BE2C (cell line): ENCODE measurements around a stretch of chr22.

DNA sequence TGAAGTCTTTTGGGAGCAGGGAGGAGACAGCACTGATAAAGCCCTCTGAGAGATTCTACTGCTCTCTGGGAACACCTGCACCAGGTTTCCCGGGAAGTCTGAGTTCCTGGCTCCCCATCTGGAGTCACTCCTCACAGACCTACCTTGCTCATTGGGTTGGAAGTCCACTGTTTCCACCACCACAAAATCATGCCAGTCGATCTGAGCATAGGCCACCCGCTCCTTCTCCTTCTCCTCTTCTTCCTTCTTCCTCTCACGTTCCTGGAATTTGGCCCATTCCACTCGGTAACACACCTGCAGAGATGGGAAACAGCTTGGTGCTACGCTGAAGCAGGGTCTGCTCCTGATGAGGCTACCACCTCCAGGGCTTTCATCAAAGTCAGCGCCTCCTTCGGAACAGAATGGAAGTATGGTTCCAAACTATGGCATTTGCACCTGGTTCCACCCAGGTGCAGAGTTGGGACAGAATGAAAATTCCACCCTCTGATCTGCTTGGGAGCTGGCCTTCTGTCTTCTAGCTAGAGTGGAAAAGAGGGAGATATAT, 14.6 kb downstream of the SF3A1 start:
- RRBS = no CpG with 5 or more reads among the region's 8 CpGs

DNA sequence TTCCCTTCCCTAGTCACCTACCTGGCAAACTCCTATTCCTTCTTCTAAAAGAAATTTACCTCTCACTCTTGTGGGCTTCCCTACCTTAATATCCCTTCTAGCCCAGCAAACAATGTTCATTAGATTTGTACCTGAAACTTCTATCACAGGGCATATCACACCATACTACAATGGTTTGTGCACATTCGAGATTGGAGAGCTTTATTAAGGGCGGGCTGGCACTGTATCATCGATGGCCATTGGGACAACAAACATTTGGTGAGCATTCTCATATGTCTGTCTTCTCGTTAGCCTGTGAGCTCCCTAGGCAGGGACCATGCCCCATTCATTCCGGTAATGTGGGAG, 817 bp downstream of the SF3A1 start:
- RRBS = no CpG with 5 or more reads among the region's 5 CpGs

DNA sequence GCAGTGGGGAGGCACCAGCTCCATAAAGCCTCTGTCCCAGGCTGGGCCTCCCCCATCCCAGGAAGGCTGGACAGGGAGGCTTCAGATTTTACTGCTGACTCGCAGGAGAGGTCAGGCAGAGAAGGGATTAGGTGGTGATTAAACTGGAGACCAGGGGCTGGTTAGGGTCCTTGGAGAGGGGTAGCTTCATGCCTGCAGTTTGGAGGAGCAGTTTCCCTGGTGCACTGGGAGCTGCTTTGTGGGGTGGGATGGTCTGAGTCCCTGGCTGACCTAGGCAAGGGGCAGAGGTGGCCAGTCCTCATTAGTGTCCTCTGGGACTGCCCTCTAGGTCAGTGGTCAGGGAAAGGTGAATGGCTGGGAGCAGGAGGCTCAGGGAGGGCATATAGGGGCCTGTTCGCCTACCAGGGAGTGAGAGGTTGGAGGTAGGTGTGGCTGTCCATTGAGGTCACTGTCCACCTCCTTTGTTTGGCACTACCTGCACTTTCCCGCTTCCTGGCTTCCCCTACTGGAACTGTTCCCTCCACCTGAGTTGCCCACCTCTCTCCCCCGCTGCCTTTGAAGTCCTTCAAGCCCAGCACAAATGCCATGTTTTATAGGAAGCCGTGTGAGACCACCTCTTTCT, 1.4 kb downstream of the SEC14L2 start:
- RRBS = no CpG with 5 or more reads among the region's 5 CpGs

DNA sequence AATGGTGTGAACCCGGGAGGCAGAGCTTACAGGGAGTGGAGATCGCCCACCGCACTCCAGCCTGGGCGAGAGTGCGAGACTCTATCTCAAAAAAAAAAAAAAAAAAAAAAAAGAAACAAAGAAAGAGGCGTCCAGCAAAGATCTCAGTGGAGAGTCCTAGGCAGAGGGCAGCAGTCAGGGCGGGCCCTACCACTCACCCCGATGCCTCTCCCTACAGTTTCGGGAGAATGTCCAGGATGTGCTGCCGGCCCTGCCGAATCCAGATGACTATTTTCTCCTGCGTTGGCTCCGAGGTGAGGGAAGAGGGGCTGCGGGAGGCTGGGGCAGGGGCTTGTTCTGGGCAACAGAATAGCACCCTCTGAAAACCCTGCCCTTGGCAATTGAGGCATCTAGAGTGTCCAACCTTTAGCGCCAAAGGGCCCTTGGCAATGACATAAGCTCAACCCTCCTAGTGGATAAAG, 2.6 kb downstream of the SEC14L2 start:
- RRBS = no CpG with 5 or more reads among the region's 15 CpGs

GRCh38 chr22:30408978-30409517, 12.2 kb downstream of the SEC14L2 start:
- RRBS = no CpG with 5 or more reads among the region's 6 CpGs

- RRBS = 1% methylated on average over 10 of the region's 32 CpGs
Measured at GRCh38 chr22:30423529-30424000, 2.0 kb upstream of the MTFP1 start.

- RRBS = no CpG with 5 or more reads among the region's 17 CpGs
Measured at GRCh38 chr22:30424572-30425251, 856 bp upstream of the MTFP1 start.

- RRBS = 2% methylated on average over 2 of the region's 41 CpGs
Measured at GRCh38 chr22:30425966-30426845, 638 bp downstream of the MTFP1 start.

GRCh38 chr22:30444857-30445729, 19.5 kb downstream of the MTFP1 start:
- RRBS = no CpG with 5 or more reads among the region's 13 CpGs

- RRBS = no CpG with 5 or more reads among the region's 8 CpGs
Measured at GRCh38 chr22:30474943-30475621, 3.3 kb upstream of the SEC14L3 start.

DNA sequence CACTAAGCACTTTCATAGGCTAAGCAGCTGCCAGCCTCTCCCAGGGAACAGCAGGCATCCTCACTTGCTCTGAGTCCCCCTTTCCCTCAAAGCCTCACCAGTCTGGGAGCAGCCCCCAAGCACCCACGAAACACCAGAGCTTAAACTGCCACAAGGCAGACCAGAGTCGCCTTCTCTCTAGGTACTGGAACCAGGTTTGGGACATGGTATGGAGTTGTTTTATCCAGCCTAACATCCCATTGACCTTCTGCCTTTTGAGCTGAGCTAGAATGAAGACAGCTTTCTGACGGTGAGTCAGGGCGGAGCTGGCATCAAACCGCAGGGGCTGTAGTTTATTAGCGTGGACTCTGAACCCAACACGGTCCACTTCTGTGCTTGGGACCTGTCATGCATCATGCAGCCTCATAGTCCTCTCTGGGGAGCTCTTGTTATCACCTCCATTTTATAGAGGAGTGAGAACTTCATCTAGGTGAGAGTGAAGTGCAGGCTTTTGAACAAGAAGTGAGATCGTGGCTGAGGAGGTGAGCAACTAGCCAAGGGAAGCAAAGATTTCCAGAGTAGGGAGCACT, 8.4 kb downstream of the GAL3ST1 start:
- RRBS = no CpG with 5 or more reads among the region's 8 CpGs

- RRBS = no CpG with 5 or more reads among the region's 16 CpGs
Measured at GRCh38 chr22:30609911-30610811, 3.2 kb downstream of the TCN2 start.

DNA sequence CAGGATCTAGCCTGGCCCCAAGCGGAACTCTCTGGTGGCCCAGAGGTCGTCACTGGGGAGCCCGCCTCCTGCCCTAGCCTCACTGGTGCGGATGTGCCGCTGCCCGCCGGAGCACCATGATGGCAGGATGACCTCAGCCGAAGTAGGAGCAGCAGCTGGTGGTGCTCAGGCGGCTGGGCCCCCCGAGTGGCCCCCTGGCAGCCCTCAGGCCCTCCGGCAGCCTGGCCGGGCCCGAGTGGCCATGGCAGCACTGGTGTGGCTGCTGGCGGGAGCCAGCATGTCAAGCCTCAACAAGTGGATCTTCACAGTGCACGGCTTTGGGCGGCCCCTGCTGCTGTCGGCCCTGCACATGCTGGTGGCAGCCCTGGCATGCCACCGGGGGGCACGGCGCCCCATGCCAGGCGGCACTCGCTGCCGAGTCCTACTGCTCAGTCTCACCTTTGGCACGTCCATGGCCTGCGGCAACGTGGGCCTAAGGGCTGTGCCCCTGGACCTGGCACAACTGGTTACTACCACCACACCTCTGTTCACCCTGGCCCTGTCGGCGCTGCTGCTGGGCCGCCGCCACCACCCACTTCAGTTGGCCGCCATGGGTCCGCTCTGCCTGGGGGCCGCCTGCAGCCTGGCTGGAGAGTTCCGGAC, 900 bp downstream of the SLC35E4 start:
- RRBS = 19% methylated on average over 4 of the region's 34 CpGs

DNA sequence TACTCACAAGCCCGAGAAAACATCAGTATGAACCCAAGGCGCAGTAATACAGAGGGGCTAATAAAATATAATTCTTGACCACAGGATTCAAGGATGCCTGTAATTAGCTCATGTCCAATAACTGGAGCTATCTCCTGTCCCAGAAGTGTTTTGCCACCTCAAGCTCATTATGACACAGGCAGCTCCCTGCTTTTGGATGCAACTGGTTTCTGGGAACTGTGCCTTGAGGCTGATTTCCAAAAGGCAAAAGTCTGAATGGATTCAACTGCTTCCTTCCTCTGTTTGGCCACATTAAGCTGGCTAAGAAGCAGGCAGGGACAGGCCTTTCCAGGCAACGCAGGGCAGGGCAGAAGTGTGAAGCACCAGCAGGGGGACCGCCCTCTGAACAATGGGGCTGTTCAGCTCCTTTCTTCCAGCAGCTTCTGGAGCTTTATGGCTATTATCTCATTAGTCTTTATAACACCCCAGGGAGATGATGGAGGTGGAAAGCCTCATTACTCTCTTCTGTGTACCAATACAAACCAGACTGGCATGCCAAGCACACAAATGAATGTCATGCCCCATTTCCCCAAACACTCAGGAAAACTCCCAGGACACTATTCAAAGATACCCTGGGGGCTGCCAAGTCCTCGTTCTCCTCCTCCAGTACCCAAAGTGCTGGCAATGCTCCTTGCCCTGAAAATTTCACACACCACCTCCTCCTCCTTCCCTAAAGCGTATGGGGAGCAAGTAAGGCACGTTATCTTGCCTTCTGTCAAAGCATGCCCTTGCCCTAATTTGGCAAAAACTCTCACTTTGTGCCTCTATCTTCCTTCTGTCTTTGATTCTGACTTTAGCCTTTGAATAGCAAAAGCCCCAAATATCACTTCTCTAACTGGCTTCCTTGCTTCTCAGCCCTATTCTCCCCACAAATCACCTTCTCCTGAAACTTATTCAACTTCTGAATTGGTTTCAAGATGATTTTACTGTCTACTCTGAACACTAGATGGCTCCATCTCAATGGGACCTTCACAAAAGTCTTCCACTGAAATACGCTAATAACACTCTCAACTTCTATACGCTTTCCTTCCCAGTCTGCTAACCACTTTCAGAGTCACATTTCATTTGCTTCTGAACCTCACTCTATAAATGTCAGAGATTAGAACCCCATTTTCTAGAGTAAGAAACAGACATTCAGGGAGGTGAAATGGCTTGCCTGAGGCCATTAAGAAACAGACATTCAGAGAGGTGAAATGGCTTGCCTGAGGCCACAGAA, 21.1 kb downstream of the MORC2 start:
- RRBS = no CpG with 5 or more reads among the region's 9 CpGs

DNA sequence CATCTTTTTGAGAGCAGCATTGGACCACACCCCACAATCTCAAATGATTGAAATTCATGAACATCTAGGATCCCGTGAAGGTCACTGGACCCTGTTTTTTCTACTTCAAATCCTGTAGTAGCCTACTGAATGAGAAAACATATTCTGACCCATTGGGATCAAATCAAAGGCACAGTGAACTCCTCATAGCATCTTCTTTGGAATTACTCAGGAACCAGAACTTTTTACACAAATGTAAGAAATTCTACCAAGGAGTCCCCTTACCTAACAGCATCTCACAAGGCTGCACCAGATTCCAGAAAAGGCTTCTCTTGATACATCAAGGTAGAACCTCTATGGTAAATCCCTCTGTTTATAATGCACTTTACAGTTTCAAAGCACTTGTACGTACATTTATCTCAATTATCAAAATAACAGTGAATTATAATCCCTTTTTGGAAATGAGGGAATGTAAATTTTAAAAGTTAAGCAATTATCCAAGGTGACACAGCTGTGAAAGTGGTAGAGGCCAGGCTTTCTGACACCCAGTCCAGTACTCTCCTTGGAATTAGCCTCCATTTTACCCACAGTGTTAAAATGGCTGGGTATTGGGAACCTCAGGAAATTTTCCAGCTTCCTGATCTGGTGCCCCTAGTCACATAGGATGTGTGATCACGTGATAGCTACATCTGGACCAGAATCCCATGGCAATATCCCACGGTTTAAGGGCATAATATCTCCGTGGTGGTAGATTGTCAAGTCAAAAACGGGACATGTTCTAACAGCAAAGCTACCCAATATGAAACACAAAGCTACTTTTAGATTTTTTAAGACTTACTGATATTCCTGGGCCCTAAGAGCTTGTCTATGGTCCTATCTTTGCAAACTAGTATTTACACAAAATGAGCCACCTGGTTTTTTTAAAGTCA, 4.9 kb upstream of the MORC2 start:
- RRBS = no CpG with 5 or more reads among the region's 6 CpGs

- RRBS = no CpG with 5 or more reads among the region's 13 CpGs
Measured at GRCh38 chr22:31044161-31044729, 36.9 kb upstream of the SMTN start.

GRCh38 chr22:31083956-31085148, 3.2 kb downstream of the SMTN start:
- RRBS = 1% methylated on average over 24 of the region's 61 CpGs

DNA sequence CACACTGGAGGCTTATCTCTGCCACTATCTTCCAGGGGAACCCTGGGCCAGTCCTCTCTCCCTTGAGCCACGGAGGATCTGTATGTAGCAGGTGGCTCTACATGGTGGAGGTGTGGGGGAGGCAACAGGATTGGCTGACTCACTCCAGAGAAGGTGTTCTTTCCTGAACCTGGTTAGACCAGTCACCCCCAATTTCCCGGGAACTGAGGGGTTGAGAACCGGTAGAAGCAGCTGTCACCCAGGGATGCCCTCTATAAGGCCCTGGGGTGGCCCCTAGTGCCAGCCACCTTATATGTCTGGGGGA, 5.9 kb downstream of the SMTN start:
- RRBS = no CpG with 5 or more reads among the region's 3 CpGs

DNA sequence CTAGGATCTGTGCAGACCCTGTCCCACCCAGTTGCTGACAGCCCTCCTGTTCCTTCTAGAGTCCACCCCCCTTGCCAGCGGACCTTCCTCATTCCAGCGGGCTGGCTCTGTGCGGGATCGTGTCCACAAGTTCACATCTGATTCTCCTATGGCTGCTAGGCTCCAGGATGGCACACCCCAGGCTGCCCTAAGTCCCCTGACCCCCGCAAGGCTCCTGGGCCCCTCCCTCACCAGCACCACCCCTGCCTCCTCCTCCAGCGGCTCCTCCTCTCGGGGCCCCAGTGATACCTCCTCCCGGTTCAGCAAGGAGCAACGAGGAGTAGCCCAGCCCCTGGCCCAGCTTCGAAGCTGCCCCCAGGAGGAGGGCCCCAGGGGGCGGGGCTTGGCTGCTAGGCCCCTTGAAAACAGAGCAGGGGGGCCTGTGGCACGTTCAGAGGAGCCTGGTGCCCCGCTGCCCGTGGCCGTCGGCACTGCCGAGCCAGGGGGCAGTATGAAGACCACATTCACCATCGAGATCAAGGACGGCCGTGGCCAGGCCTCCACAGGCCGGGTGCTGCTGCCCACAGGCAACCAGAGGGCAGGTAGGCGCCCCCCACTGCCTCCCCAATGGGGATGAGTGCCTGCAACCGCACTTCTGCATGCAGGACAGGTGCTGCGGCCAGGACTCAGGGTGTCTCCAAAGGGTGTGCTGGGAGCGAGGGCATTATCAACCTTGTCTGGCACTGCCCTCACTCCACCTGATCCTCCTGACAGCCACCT, 10.0 kb downstream of the SMTN start:
- RRBS = no CpG with 5 or more reads among the region's 25 CpGs

- RRBS = no CpG with 5 or more reads among the region's 4 CpGs
Measured at GRCh38 chr22:31253961-31254405, 38.3 kb downstream of the PIK3IP1 start.